Duodenum (tissue), 1 donor: Measurements from ENCODE around the gene ADRB1.

DNA sequence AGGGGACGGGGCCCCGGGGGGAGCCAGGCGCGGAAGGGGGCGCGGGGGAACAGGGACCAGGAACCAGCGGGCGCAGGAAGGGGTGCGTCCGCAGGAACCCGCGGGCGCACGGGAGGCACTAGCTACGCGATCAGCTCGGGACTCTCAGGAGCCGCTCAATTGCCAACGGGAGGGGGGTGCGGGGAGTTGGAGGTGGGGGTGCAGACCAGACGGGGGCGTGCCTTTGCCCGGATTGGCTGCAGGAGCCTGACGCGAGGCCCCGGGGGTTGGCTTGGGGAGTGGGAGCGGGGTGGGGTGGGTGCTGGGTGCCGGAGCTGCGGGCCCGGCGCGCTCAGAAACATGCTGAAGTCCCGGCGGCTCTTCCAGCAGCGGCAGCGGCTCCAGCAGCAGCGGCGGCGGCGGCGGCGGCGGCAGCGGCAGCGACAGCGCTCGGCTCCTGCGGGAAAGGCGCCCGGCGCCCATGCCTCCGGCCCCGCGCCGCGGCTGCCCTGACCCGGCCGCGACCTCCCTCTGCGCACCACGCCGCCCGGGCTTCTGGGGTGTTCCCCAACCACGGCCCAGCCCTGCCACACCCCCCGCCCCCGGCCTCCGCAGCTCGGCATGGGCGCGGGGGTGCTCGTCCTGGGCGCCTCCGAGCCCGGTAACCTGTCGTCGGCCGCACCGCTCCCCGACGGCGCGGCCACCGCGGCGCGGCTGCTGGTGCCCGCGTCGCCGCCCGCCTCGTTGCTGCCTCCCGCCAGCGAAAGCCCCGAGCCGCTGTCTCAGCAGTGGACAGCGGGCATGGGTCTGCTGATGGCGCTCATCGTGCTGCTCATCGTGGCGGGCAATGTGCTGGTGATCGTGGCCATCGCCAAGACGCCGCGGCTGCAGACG is at the start of gene ADRB1:
Gene ADRB1, plus strand, starts transcription at position 334 of the 873 bp plus-strand sequence.
- PRO-cap, result bidirectional peak, plus-strand start at position 340 of the sequence, minus-strand start at position 132 of the sequence

DNA sequence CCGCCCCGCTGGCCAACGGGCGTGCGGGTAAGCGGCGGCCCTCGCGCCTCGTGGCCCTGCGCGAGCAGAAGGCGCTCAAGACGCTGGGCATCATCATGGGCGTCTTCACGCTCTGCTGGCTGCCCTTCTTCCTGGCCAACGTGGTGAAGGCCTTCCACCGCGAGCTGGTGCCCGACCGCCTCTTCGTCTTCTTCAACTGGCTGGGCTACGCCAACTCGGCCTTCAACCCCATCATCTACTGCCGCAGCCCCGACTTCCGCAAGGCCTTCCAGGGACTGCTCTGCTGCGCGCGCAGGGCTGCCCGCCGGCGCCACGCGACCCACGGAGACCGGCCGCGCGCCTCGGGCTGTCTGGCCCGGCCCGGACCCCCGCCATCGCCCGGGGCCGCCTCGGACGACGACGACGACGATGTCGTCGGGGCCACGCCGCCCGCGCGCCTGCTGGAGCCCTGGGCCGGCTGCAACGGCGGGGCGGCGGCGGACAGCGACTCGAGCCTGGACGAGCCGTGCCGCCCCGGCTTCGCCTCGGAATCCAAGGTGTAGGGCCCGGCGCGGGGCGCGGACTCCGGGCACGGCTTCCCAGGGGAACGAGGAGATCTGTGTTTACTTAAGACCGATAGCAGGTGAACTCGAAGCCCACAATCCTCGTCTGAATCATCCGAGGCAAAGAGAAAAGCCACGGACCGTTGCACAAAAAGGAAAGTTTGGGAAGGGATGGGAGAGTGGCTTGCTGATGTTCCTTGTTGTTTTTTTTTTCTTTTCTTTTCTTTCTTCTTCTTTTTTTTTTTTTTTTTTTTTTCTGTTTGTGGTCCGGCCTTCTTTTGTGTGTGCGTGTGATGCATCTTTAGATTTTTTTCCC is 1.6 kb downstream of the ADRB1 start:
- PRO-cap, result unidirectional peak, minus-strand start at position 198 of the sequence; unidirectional peak, minus-strand start at position 240 of the sequence

- PRO-cap, result no peak
Observed at GRCh38 chr10:114172863-114173519, 1.0 kb downstream of the CCDC186 start.

GRCh38 chr10:114293127-114293404 is 54.0 kb downstream of the VWA2 start:
- PRO-cap, result no peak

DNA sequence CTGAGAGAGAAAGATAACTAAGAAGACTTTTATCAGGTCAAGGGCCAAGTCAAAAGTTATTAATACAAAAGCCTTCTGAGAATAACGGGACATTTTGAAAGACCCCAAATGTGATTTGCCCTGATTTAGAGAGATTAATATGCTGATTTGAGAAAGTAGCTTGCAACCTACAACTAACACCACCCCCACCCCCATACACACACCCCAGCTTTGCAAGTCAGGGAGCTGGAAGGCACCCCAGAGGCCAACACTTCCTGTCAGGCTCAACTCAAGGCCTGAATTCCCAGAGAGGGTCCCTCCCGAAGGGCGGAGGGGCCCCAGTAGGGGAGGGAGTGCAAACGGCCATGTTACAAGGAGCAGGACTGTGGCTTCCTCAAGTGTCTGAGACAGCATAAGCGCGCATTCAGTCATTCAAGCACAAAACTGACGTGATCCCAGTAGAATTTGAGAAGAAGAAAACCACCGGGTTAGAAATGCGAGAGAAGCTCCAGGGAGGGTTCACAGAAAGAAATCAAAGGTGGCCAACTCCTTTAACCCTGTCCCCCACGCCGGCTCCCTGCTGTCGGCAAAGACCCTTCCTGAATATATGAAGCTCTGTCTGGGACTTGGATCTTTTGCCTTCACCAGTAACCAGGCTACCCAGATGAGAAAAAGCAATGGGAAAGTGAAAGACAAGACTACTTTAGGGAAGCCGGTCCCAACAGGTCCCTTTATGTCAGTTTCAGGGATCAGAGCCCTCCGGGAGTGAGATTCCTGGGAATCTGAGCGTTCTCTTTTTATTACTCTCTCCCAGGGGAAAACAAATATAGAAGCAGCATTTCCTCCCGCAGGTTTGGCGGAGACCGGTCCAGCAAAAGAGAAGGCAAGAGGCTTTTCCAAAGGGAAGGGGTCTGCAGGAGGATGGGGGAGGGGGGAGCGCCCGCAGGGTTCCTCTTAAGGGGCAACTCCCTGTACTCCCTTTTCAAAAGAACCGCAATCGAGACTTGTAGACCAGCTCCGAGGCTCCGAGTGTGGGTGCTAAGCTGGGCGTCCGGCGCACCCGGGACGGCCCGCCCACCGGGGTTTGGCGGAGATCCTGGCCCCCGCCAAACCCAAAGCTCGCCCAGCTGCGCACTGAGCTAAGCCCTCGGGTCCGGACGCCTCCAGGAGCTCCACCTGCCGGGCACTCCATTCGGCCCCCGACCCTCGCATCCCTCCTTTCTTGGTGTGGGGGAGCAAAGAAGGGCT is 1.2 kb downstream of the AFAP1L2 start:
- PRO-cap, result bidirectional peak, plus-strand start at position 1,121 of the sequence, minus-strand start at position 1,010 of the sequence

- PRO-cap, result no peak
Observed at GRCh38 chr10:114506781-114507469, 102.6 kb upstream of the AFAP1L2 start.

GRCh38 chr10:114513170-114513763 is 109.0 kb upstream of the AFAP1L2 start:
- PRO-cap, result no peak

GRCh38 chr10:114544306-114544743 is 113.8 kb downstream of the ABLIM1 start:
- PRO-cap, result bidirectional peak, plus-strand start at chr10:114544440, minus-strand start at chr10:114544368; unidirectional peak, minus-strand start at chr10:114544477

DNA sequence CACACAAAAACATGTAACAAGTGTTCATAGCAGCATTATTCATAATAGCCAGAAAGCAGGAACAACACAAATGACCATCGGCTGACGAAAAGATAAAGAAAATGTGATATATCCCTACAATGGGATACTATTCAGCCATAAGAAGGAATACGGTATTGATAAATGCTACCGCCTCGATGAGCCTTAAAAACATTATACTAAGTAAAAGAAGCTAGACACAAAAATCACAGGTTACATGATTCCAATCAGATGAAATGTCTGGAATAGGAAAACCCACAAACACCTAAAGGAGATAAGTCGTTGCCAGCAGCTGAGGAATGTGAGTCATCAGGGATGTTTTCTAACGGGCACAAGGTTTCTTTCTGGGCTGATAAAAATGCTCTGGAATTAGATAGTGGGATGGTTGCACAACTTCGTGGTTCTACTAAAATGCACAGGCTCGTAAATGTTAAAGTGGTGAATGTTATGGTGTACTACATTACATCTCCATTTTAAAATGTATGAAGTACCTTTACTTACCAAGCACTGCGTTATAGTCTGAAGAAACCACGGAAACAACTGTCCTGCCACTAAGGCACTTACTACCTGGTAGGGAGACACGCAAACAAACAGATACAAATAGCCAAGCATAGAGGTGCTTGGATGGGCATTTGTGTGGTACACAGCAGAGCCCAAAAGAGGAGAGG is 9.7 kb downstream of the ABLIM1 start:
- PRO-cap, result no peak

- PRO-cap, result no peak
Observed at GRCh38 chr10:114682086-114682602, 24.1 kb upstream of the ABLIM1 start.

- PRO-cap, result no peak
Observed at GRCh38 chr10:114720757-114721451, 62.8 kb upstream of the ABLIM1 start.

DNA sequence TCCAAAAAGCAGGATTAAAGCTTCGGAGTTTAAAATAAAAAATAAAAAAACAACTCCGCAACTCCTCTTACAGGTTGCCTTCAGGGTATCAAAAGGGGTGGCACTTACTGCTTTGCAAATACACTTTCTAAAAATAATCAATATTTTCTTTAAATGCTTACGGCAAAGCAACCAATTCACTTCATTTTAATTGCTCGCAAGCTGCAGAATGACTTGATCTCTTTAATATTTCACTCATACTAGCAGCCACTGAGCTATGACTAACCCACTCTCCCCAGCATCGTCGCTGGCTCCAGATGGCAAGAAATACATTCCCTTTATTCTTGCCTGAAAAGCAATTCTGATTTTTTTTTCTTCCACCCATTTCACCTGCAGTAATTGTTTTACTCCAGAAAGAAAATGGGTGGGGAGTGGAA is 54.4 kb upstream of the FHIP2A start:
- PRO-cap, result no peak

DNA sequence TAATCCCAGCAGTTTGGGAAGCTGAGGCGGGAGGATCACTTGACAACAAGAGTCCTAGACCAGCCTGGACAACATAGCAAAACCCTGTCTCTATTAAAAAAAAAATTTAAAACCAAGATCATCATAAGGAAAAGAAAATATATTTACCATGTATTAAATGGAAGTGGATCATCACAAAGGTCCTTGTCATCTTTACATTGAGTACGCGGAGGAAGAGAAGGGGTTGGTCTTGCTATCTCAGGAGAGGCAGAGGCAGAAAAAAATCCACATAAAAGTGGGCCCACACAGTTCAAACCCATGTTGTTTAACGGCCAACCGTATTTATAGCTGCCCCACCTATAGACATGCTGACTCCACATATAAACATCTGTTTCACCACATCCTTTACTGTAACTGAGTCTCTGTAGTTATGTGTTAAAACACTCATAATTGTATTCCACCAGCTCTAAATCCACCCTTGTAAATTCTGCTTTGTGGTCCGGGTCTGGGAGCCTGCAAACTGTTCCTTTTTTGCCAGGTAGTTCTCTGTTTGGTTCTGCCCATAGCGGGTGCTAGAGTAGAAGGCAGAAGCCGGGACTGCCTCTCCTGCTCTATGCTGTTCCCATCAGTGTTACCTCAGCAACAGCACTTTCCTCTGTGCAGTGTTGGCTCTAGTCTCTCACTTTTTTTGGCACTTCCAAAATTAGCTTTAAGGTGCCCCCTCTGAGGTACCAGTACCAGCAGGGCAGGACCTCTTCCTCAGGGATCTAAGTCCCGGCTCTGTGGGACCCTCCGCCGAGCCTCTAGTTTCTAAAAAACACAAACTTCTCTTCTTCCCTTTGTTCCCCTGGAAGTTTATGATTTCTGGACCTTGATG is 20.2 kb upstream of the FHIP2A start:
- PRO-cap, result no peak

DNA sequence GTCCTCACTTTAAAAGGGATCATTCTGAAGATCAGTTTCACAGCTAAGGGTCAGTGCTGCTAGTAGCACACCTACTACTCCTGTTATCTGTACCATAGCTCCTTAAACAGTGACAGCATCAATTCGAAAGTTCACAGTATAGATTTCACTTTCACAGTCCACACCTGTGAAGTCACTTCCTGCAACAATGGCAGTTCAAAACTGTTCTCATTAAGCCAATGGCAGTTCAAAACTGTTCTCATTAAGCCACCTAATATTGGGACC is 10.7 kb upstream of the FHIP2A start:
- PRO-cap, result no peak

DNA sequence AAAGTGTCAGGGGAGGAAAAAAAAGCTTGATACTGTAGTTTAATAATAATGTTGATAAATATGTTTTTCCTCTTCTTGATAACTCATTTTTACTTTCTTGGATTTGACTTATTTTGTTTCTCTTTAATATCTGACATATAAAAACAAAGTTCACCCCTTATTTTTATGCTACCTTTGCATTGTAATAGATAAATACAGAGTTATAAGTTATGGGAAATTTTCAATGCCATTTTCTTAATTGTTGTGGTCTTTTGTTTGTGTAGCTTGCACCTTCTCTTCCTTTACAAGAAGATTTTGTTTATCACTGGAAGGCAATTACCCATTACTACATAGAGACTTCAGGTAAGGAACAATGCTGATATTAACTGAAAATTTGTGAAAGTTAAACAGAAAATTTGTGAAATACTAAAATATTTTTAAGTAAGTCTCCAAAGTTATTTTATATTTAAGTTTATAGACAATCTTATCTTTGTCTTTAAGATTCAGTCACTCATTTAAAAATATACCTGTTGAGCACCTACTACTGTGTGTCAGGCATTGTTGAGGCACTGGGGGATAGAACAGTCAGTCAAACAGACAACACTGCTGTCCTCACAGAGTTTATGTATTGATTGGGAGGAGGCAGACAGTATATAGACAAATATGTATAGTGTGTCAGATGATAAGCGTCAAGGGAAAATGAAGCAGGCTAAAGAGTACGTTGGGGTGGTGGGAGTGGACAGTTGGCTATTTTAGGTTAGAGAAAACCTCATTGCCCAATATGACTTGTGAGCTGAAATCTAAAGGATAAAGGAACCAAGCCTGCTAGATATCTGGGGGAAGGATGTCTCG is 9.2 kb downstream of the FHIP2A start:
- PRO-cap, result no peak

DNA sequence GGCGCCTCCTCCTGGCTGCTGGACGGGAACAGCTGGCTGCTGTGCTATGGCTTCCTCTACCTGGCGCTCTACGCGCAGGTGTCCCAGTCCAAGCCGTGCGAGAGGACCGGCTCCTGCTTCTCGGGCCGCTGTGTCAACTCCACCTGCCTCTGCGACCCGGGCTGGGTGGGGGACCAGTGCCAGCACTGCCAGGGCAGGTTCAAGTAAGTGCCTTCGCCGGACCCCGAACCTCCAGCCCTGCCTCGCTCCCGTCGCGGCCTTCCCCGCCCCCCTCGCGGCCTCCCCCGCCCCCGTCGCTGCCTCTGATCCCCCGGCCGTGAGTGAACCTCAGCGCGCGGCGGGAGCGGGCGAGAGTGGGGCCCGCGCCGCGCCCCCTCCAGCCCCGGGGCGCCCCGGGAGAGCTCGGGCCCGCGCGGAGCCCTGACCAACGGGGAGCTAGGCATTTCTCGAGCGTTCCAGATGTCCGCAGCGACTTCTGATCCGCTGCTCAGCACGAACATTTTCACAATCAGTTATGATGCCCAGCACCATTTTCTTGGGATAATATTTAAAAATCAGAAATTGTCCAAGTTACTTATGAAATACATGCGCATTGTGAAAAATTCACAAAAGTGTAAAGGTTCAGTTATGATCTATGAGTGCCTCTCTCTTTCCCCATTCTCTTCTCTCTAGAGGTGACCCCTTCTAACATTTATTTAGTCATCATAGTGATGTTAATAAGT is 837 bp downstream of the ATRNL1 start:
- PRO-cap, result no peak

- PRO-cap, result no peak
Observed at GRCh38 chr10:115807607-115807904, 465.4 kb downstream of the GFRA1 start.

DNA sequence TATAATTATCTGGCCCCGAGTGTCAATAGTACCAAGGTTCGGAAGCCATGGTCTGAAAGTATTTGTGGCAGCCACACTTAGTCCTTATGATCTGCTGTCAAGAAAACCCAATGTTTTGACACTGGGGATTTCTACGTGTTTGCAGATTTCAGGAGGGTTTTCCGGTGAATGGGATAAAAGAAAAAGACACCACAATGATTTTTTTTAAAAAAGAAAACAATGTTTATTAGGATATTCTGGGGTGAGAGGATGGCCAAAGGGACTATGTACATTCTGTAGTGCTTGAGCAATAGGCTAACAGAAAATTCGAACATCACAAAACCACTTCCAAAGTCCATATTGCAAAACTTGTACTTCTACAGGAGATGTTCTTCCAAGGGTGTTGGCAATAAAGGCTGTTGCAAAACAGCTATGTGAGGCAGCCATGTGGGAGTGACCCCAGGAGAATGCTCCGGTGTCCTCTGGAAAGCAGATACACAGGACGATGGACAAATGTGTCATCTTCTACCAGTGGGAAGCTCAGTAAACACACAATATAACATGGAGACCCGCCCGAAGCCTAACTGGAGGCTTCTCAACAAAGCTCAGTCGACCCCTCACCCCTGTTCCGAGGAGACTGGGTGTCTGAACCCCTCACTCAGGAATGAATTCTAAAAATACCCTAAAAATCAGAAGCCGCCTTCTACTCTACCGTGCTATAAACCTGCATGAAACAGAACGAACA is 216.1 kb downstream of the GFRA1 start:
- PRO-cap, result no peak

DNA sequence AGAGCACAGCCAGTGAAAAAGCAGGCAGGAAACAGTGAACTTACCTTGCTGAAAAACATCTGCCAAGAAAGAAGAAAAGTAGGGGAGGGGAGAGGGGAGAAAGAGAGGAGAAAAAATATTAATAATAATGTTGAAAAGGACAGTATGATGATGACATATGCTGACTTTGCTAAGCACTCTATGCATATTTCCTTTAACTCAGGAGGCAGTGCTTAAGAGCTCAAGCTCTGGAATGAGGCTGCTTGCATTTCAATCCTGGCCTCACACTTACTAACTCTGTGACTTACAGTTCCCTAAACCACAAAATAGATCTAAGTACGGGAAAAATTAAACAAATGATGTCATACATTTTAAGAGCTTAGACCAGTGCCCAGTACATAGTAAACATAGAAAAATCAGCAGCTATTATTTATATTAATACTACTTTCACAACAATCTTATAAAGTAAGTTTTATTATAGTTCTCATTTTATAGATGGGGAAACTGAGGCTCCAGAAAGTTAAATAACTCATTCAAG is 61.4 kb downstream of the GFRA1 start:
- PRO-cap, result no peak

- PRO-cap, result no peak
Observed at GRCh38 chr10:116548097-116548639, 2.4 kb downstream of the PNLIP start.